BJ (cell line): ENCODE measurements around a stretch of chr17.

DNA sequence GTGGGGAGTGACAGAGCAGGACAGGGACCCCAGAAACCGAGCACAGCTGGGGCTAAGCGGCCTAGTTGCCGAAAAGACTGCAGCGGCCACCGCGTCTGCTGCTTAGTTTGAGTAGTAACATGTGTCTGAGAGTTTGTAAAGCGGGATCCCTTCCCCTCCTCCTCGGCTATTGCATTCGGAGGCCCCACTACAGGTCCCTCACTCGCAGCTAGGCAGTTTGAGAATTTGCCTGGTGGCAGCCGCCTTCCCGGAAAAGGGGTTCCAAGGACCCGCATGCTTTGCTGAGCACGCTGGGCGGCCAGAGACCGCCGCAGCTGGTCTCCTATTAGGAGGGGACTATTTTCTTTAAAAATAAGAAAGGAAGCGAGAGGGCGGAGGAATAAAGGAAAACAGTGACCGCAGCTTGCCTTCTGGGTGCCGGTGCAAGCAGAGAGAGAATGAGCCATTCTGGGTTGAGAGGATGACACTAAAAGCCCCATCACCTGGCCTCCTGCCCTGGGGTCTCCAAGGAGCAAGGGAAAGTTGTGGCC, 1.1 kb upstream of the HOXB5 start:
- CAGE, long polyA plus RNA: no peak
- RRBS: no CpG with 5 or more reads among the region's 21 CpGs

GRCh38 chr17:48595713-48596689, 2.4 kb upstream of the HOXB5 start:
- CAGE, long polyA plus RNA: no peak
- RRBS: 6% methylated on average over 13 of the region's 58 CpGs

DNA sequence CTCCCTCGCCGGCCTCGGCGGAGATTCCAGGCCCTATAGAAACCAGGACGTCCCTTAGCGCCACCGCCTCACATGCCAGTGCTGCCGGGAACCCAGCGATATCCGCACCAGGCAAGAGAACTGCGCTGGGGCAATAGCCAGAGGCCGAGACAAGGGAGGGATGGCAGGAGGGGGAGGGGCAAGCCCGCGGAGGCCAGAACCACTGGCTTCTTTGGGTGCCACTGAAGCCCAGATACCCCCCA, 929 bp downstream of the HOXB6 start:
- CAGE, long polyA plus RNA: no peak
- RRBS: 1% methylated on average over 6 of the region's 14 CpGs

DNA sequence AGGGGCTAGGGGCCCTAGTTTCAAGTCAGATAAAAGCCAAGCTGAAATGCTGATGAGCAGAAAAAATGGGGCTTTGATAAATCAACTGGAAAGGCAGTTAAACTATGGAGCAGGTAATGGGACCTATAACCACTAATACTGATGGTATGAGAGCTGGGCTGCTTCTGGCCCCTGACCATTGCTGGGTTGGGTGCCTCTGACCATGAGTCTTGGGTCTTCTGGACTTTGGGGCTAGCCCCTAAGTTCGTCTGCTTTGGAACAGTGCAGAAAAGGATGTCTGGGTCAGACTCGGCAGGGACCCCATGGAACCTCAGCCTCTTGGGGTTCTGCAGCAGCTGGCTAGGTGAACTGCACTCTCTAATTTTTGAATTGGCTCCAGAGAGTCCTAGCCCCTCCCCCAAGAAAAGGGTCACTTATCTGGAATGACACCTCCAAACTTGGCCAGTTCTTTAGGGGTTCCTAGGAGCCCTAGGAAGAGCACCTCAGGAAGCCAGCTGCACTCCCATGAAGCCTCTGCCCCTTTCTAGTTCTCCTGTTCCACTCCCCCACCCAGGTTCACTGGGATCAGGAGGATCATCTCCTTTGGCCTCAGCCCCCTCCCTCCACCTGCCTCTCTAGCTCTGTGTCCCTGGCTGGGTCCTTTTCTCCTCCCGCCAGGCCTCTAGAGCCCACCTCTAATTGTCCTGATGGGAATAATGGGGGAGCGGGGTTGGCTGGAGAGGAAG, 1.4 kb downstream of the HOXB7 start:
- CAGE, long polyA plus RNA: no peak
- RRBS: no CpG with 5 or more reads among the region's 4 CpGs

DNA sequence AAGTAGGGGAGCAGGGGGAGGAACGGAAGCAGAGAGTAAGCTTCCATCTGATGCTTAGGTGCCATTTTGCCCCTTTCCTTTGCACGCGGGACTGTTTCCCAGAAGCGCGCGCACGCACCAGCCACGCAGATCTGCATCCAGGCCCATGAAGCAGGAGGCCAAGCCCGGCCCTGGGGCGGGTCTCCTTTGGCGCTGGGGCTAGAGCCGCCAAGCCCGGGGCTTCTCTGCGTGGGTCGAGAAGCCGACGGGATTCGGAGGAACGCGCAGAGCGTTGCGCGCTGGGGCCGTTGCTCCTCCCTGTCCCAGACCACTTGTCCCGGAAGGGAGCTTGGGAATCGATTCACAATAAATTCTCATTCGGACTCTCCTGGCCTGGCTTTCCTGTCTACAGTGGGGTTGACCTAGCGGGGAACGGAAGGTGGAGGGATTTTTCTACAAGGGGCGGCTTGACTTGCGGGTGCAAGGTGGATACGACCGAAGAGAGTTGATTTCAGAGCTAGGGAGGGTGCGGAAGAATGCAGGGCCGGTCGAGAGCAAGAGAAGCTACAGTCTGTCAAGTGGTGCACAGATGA, 4.6 kb downstream of the HOXB9 start:
- CAGE, long polyA plus RNA: no peak
- RRBS: 2% methylated on average over 11 of the region's 36 CpGs

GRCh38 chr17:48636294-48636999, 10.3 kb upstream of the HOXB9 start:
- CAGE, long polyA plus RNA: no peak
- RRBS: 2% methylated on average over 14 of the region's 37 CpGs

DNA sequence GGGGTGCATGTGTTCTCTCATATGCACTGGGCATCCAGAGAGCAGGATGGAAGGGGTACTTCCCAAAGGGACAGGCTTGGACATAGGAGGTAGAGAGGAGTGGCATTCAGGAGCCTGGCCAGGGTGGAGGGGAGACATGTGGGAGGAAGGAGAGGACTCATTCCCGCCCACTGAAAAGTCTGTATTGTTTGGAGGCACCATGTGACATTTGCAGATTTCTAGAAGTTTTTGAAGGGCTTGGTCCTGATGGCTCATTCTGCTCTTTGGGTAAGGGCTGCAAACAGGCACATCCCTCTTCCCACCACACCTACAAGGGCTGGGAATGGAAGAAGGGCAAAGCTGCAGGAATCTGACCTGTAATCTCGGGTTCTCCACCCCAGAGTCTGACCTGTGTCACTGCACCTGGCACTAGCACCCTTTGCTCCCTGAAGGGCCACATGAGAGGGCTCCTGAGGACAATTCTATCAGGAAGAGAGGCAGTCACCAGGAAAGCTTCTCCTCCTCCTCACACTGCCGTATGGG, 26.6 kb downstream of the TTLL6 start:
- CAGE, long polyA plus RNA: no peak
- RRBS: no CpG with 5 or more reads among the region's 3 CpGs

GRCh38 chr17:48804571-48805277, 12.3 kb downstream of the TTLL6 start:
- CAGE, long polyA plus RNA: no peak
- RRBS: no CpG with 5 or more reads among the region's 14 CpGs

- CAGE, long polyA plus RNA: no peak
These were observed 20.1 kb downstream of the CALCOCO2 start for GRCh38 chr17:48850990-48851345.

GRCh38 chr17:48852077-48852875, 21.4 kb downstream of the CALCOCO2 start:
- CAGE, long polyA plus RNA: no peak
- RRBS: no CpG with 5 or more reads among the region's 4 CpGs

DNA sequence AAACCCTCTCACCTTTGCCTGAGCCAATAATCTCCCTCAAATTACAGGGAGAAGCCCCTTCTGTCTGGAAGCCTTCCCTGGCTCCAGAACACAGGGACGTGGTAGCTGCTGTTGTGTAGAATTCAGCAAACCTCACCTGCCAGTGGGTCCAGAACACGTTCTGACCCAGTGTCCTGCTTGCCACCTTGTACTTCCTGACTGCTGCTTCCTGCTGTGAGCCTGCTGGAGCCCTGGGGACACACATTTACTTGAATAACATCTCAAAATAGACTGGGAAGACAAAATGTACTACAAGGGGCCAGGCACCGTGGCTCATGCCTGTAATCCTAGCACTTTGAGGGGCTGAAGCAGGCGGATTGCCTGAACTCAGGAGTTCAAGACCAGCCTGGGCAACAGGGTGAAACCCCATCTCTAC, 20.5 kb upstream of the ATP5MC1 start:
- CAGE, long polyA plus RNA: no peak
- RRBS: no CpG with 5 or more reads among the region's 4 CpGs

DNA sequence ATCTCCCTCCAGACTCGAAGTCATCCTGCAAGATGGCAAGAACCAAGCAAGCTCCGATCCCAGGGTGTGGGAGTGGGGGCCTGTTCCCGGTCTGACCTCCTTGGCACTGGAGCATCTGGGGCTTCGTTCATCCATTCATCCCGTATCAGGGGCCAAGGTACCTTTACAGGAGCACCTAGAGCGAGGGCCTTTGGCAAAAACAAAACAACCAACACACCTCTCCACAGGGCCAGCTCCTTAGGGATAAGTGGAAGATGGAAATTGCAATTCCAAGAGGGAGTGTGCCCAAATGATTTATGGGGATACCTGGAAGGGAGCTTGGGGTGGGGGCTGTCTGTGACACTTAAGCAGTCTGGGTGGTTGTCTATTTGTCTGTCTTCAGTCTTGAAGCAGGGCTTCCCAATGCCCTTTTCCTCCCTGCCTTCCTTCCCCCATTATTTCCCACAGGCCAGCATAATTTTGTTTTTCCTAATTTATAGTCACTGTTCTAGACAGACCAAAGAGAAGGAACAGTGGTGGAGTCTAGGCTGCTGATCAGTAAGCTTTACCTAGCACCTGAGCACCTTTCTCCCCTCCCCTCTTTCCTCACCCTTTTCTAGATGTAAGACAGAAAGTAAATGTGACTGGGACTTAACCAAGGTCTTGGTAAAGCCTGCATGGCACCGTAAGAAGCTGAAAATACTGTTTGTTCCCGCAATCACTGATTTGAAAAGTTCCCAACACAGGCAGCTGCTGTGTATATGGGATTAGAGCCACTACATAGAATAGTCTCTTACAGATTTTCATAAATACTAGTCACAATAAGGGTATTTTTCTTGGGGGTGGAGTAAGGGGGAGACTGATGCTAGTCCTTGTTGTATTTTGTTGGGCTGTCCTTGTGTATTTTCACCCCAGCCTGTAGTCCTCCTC, 17.2 kb downstream of the SNF8 start:
- CAGE, long polyA plus RNA: no peak
- RRBS: no CpG with 5 or more reads among the region's 8 CpGs

- CAGE, long polyA plus RNA: no peak
- RRBS: 6% methylated on average over 10 of the region's 40 CpGs
These were observed 541 bp downstream of the IGF2BP1 start for GRCh38 chr17:48997694-48998157.

DNA sequence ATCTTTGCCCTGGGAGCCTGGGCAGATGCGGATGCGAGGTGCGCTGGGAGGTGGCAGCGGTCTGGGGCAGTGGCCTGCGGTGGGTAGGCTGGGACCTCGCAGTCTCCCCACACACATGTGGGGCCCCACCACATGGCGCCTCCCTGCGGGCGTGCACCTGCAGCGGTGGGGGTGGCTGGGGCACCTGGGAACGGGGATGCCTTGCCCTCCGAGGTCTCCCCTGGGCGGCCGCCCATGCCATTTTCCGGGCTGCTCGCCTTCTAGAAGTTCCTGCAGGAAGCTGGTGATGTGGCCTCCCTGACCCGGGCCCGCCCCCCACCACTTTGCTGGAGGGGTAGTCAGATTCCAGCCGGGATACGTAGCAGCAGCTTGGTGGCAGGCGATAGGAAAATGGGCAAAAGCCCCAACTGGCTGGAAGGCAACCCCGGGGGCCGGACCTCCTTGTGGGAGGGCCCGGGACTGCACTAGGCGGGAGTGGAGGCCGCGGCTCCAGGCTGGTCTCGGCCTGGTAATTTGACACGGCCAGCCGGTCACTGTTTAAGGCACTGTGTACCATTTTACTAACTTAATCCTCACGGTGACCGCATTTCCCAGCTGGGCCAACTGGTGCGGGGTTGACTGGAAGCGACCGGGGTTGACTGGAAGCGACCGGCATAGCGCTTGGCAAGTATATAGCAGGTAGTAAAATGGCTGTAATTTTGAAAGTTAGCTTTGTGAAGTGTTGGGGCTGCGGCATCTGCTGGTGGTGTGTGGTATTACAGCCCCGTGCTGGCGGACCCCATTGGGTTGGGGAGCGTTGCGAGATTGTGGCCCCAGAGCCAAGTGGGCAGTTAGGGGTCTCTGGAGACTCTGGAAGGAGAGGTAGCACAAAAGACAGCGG, 38.5 kb downstream of the IGF2BP1 start:
- CAGE, long polyA plus RNA: no peak
- RRBS: 49% methylated on average over 15 of the region's 44 CpGs

DNA sequence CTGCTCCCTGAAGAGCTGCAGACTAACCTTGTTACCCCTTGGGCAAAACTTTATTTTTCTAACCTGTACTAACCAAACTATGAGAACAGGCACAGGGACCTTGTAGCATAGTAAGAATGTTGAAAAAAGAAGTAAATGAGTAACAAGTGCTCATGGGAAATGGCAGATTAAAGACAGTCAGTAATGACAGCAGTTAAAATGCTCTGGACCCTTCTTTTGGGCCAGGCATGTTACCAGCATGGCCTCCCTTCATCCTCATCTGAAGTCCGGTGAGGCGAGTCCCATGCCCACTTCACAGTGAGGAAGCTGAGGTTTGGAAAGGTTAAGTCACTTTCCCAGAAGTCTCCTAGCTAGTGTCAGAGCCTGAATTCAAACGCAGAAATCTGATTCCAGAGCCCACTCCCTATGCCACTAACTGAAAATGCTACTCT, 1.9 kb downstream of the ABI3 start:
- CAGE, long polyA plus RNA: no peak
- RRBS: no CpG with 5 or more reads among the region's 3 CpGs

GRCh38 chr17:49222177-49223064, 8.2 kb downstream of the PHOSPHO1 start:
- CAGE, long polyA plus RNA: no peak
- RRBS: 68% methylated on average over 2 of the region's 11 CpGs

GRCh38 chr17:49225462-49225751, 5.2 kb downstream of the PHOSPHO1 start:
- CAGE, long polyA plus RNA: no peak
- RRBS: no CpG with 5 or more reads among the region's 4 CpGs

DNA sequence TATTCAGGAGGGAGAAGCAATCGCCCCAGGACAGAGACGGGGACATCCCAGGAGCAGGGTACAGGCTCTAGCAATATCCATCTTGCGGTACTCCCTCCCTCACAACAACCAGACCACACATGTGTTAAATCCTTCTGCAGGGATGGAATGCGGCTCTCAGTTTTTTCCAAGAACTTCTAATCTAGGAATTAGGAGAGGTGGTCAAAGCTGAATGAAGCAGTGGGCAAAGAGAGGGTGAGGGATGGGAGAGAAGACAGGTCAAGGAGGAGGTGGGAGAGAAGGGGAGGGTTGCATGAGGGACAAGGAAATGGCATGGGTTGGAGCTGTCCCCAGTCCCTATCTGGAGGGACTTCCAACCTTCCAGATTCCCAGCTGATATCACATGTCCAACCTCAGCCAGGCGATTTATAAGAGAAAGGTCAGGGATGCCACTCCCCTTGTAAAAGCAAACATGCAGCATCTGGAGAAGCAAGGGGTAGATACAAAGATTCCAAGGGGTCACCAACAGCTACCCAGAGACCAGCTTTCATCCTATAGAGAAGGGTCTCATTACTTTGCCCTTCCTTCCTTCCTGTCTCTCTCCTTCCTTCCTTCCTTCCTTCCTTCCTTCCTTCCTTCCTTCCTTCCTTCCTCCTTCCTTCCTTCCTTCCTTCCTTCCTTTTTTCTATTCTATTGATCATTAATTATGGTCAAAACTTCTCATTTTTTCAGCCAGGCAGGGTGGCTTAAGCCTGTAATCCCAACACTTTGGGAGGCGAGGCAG, 2.7 kb downstream of the PHOSPHO1 start:
- CAGE, long polyA plus RNA: no peak
- RRBS: no CpG with 5 or more reads among the region's 6 CpGs

GRCh38 chr17:49352601-49353058, 9.4 kb downstream of the ZNF652 start:
- CAGE, long polyA plus RNA: no peak
- RRBS: no CpG with 5 or more reads among the region's 6 CpGs

DNA sequence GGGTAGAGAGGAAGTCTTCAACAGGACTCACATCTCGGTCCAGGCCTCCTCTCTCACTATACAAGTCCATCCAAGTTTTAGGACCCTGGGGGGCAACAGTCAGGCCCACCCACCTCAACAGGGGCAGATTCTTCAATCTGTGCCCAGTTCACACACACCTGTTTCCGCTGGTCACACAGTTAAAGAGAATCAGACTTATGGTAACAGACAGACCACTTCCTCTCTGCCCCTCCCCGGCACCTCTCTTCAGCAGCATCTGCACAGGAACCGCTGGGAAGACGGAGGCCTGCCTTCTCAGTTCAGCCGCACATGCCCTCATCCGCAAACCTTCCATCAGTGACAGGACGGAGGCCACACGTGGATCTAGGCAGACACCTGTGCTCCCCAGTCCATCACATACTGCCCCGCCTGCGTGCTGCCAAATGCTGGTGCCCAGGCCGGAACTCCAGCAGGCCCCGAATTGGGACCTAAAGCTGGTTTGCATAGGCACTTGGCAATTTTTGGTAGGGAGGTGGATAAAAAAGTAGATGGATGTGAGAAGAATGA, 10.3 kb downstream of the PHB1 start:
- CAGE, long polyA plus RNA: no peak
- RRBS: no CpG with 5 or more reads among the region's 13 CpGs